ENCODE data around the genes MYADM and PRKCG.

- RAMPAGE, long total RNA, result no peak
- RRBS, result no CpG with 5 or more reads among the region's 6 CpGs
Measured at GRCh38 chr19:52227720-52228075, 37.8 kb downstream of the PPP2R1A start.

- RAMPAGE, long total RNA, result no peak
- RRBS, result 4% methylated on average over 3 of the region's 51 CpGs
Measured at GRCh38 chr19:52269695-52270855, 688 bp downstream of the ZNF766 start.

DNA sequence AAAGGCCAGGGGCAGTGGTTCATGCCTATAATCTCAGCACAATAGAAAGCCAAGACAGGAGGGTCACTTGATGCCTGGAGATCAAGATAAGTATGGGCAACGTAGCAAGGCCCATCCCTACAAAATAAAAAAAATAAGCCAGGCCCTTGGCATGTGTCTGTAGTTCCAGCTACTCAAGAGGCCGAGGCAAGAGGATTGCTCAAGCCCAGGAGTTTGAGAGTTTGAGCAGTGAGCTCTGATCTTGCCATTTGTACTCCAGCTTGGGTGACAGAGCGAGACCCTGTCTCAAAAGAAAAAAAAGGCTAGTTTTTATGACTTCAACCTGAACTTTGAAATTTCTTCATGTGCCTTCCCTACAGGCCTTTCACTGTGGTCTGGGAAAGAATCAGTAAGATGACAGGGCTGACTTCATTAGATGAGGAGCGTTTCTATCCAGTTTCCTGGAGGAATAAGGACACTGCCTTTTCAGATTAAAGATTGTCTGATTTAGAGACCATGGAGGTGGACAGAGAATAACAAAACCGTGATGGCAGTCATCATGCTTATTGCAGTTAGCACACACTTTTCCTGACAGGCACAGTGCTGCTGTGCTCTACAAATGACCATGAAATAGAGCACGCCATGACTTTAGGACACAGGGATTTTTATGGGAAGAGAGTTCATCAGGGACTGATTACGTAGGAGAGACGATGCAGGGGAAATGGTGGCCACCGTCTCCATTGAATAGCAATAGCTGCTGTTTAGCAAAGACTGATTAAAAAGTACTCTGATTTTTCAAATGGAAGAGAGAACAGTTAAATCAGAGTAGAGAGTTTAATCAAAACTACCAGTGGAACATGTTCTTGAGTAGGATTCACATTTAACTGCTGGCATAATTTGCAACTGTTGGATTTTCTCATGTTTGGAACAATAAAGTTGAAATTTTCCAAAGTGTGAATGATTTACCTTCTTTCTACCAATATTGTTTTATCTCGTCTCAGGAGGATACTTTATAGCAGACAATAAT, 4.9 kb upstream of the ZNF480 start:
- RAMPAGE, long total RNA, result no peak
- RRBS, result no CpG with 5 or more reads among the region's 10 CpGs

DNA sequence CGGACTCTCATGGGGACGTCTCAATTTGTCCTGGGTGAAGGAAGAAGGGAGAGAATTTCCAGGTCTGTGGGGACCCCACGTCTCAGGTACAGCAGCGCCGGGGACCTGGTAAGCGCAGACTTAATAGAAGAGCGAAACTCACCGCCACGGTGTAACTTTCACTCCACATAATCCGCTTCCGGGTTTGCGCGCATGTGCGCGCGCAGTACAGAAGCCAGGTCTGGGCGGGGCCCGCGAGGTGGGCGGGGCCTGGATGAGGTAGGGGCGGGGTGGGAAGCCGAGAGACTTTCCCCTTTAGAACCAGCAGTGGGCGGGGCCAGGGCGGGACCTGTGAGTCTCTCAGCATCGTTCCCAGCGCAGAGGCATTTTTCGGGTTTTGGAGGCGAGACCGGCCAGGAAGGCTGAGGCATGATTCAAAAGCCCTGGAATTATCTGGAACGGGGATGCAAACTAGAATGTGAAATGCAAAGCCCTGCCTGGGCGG, 52.1 kb downstream of the ENSG00000269825 start:
- RAMPAGE, long total RNA, result no peak
- RRBS, result under 1% methylated on average over 7 of the region's 31 CpGs

DNA sequence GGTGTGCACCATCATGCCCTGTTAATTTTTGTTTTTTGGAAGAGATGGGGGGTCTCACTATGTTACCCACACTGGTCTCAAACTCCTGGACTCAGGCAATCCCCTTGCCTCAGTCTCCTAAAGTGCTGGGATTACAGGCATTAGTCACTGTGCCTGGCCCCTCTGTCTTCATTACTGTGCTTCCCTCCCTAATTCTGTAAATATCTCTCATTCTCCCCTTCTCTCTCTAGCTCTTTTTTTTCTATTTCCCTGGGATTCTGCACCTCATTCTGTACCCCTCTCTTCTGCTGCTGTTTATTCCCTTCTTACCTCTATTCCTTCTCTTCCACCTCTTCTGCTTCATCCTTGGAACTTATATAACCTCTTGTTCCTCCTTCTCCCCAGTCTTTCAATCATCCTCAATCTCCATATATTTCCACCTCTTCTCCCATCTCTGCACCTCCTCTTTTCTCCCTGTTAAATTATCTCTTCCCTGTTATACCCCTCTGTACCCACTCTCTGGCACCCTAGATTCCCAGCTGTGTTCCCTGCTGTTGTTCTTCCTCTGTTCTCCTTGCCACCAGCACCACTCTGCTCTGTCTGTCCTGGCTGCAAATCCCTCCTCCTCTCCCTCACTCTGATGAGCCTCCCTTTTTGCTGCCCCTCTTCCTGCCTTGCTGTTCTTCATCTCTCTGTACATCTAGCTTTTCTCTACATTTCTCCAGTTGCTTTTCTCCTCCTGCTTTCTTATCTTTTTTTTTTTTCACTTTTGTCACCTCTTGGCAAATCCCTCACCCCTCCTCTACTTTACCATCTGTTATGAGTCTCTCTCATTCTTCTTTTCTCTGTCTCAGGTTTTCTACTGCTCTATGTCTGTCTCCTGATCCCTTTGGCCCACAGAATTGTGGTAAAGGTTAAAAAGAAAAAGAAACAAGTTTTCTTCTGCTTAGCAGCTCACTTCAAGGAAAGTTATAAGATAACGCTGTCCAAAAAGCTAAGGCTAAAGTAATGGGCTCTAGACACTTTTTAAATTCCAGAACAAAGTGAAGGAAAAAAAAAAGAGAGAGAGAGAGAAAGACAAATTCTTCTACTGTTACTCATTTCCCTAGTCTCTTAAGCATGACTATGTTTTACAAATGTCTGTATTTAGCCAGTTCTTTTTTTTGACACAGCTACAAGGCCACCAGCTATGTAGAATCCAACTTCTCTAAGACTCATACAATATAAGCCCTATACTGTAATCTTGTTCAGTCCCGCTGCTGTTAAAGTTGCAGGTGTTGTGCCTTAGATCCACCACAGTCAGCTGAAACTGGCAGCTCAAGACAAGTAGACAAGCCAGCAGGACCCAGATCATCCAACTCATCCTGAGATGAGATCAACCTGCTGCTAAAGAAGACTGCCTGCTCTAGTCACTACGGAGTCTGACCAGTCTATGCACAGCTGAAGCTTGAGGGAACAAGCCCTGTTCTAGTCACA, 42.3 kb downstream of the ENSG00000269825 start:
- RAMPAGE, long total RNA, result no peak
- RRBS, result no CpG with 5 or more reads among the region's 3 CpGs

- RAMPAGE, long total RNA, result no peak
- RRBS, result 89% methylated on average over 6 of the region's 29 CpGs
Measured at GRCh38 chr19:52724548-52725613, 10.0 kb downstream of the ZNF611 start.

- RAMPAGE, long total RNA, result no peak
- RRBS, result 84% methylated on average over 10 of the region's 27 CpGs
Measured at GRCh38 chr19:53008008-53009056, 5.4 kb upstream of the ERVV-1 start.

DNA sequence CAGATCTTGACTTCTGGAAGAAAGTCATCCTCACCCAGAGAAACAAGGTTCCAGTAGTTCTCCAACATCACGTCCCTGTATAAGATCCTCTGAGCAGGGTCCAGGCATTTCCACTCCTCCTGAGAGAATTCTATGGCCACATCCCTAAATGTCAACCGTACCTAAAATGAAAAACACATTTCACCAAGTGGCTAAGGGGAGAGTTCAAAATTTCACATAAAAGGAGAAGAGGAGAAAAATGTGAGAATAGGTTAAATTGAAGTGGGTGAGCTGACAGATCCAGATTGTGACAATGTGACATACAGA, 28.2 kb downstream of the ZNF160 start:
- RAMPAGE, long total RNA, result no peak
- RRBS, result no CpG with 5 or more reads among the region's 2 CpGs

DNA sequence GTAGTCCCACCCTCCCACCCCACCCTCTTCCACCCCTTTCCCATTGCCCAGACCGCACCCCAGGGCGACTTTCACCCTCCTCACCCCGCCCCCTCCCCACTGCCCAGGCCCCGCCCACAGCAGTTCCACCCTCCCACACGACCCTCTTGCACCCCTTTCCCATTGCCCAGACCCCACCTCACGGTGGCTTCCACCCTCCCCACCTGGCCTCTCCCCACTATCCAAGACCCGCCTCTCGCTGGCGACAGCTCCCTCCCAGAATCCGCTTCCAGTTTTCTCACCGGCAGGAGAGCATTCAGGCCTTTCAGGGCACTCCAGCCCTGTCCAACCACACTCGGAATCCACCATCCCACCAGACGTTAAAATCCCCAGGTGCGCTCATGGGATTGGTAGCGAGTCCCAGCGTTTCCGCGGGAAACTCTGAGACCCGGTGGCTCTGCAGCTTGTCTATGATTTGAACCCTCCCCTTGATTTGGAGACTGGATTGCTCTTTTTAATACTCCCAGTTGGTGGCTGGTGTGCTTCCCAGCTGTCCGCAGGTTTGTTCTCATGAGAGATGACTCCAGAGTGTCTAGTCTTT, 8.1 kb downstream of the ZNF160 start:
- RAMPAGE, long total RNA, result no peak
- RRBS, result no CpG with 5 or more reads among the region's 20 CpGs

GRCh38 chr19:53131870-53132576, 687 bp downstream of the ZNF415 start:
- RAMPAGE, long total RNA, result no peak
- RRBS, result 4% methylated on average over 6 of the region's 28 CpGs

DNA sequence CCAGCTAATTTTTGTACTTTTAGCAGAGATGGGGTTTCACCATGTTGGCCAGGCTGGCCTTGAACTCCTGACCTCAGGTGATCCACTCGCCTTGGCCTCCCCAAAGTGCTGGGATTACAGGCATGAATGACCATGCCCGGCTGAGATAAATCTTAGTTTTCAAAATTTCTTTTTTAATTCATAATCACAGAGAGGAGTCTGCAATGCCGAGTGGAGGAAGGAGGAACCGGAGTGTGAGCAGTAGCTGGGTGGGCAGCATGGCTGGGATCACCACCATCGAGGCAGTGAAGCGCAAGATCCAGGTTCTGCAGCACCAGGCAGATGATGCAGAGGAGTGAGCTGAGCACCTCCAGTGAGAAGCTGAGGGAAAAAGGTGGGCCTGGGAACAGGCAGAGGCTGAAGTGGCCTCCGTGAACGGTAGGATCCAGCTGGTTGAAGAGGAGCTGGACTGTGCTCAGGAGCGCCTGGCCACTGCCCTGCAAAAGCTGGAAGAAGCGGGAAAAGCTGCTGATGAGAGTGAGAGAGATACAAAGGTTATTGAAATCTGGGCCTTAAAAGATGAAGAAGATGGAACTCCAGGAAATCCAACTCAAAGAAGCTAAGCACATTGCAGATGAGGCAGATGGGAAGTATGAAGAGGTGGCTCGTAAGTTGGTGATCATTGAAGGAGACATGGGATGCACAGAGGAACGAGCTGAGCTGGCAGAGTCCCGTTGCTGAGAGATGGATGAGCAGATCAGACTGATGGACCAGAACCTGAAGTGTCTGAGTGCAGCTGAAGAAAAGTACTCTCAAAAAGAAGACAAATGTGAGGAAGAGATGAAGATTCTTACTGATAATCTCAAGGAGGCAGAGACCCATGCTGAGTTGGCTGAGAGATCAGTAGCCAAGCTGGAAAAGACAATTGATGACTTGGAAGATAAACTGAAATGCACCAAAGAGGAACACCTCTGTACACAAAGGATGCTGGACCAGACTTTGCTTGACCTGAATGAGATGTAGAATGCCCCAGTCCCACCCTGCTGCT, 10.1 kb downstream of the ZNF761 start:
- RAMPAGE, long total RNA, result no peak
- RRBS, result 94% methylated on average over 2 of the region's 13 CpGs

DNA sequence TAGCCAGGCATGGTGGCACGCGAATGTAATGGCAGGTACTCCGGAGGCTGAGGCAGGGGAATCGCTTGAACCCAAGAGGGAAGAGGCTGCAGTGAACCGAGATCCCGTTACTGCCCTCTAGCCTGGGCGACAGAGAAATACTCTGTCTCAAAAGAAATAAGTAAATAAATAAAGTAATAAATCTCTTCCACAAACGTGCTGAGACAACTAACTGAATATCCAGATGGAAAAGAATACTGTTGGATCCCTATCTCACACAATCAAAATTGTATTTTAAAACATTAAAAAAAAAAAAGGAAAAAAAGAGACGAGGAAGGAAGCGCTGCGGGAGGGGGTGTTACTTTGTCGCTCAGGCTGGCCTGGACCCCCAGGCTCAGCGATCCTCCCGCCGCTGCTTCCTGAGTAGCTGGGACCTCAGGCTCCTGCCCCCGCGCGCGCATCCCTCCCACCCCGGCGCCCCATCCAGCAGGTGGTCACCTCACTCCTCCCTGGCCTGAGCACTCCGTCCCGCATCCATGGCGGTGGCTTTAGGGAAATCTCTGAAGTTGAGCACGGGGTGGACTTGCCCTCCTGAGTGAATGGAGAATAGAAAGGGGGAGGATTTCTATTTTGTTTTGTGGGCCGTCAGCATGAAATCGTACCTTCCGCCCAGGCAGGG, 592 bp upstream of the ZNF813 start:
- RAMPAGE, long total RNA, result no peak
- RRBS, result no CpG with 5 or more reads among the region's 28 CpGs

GRCh38 chr19:53553402-53554327, 15.7 kb downstream of the ZNF331 start:
- RAMPAGE, long total RNA, result no peak
- RRBS, result 30% methylated on average over 8 of the region's 35 CpGs

GRCh38 chr19:53557583-53557782, 19.5 kb downstream of the ZNF331 start:
- RAMPAGE, long total RNA, result no peak
- RRBS, result no CpG with 5 or more reads among the region's 5 CpGs

- RAMPAGE, long total RNA, result no peak
- RRBS, result no CpG with 5 or more reads among the region's 11 CpGs
Measured at GRCh38 chr19:53849175-53849646, 18.5 kb upstream of the MYADM start.

DNA sequence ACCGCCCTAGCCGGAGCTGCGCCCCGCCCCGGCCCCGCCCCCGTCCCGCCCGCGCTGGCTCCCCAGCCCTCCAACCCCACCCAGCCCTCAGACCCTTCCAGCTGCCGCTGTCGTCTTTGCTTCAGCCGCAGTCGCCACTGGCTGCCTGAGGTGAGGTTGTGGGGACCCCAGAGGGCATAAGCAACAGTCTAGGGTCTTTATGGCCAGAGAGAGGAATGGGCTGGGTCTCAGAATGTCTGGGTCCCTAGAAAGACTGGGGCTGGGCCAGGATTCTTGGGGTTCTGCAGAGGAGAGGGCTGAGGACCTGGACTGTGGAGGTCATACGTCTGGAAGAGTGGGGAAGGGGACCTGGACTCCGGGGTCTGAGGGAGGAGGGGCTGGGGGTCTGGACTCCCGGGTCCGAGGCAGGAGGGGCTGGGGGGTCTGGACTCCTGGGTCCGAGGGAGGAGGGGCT, at the start of gene MYADM:
Gene MYADM (plus strand): TSS at position 90 of the 454 bp plus-strand sequence.
- RAMPAGE, long total RNA, result start-site peak on the plus strand centred at position 106 of the sequence, 45 bp wide, 93 and 69 reads in 2 replicates
- RRBS, result no CpG with 5 or more reads among the region's 19 CpGs

GRCh38 chr19:53880734-53881123, 1.3 kb upstream of the PRKCG start:
- RAMPAGE, long total RNA, result no peak
- RRBS, result no CpG with 5 or more reads among the region's 2 CpGs

GRCh38 chr19:53882093-53882589, at the start of gene PRKCG:
PRKCG (plus strand) TSS chr19:53882197.
- RAMPAGE, long total RNA, result no peak
- RRBS, result 3% methylated on average over 21 of the region's 36 CpGs

- RAMPAGE, long total RNA, result no peak
- RRBS, result no CpG with 5 or more reads among the region's 12 CpGs
Measured at GRCh38 chr19:53984762-53985195, 6.7 kb upstream of the CACNG6 start.

GRCh38 chr19:54154494-54155542, 4.7 kb downstream of the LENG1 start:
- RAMPAGE, long total RNA, result no peak
- RRBS, result 92% methylated on average over 8 of the region's 24 CpGs